Tibial artery (tissue), 1 donor: ENCODE measurements around a stretch of chr6.

GRCh38 chr6:34546416-34547322 lies 9.5 kb downstream of the SPDEF start:
- PRO-cap: no peak

GRCh38 chr6:34597604-34597989 lies 41.5 kb upstream of the SPDEF start:
- PRO-cap: no peak

GRCh38 chr6:34599823-34600713 lies 43.9 kb upstream of the SPDEF start:
- PRO-cap: no peak

DNA sequence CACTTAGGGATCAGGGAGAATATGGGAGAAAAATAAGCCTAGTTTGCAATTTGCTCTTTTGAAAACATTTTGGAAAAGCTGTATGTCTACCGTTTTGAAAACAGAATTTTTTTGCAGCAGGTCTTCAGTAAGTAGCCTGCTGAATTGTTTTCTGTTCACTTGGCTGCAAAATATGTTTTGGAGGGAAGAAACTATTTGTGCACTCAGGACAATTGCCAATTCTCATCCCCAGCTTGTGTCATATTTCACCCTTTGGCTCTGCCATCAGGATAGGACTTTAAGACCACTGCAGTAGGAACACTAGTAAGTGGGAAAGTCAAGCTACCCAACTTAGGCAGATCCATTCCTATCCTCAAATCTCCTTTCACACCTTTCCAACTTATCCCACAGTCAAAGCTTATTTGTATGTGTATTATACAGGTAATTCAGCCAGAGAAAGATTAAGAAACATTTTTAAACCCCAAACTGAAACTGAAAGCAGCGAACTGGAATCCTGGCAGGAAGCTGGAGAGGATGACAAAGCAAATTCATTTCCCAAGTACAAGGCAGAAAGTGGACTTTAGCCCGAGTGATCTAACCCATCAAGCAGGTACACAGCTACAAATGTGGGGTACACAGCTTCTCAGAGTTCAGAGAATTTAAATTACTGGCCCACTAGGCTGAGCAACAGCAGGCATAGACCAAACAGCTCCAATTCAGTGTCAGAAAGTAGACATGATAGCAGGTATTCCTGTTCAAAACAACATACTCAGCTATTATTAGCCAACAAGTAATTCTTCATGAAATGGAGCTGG lies 39.3 kb downstream of the ILRUN start:
- PRO-cap: no peak

GRCh38 chr6:34663647-34664236 lies 32.8 kb downstream of the ILRUN start:
- PRO-cap: bidirectional peak, plus-strand start at chr6:34664003, minus-strand start at chr6:34663825

DNA sequence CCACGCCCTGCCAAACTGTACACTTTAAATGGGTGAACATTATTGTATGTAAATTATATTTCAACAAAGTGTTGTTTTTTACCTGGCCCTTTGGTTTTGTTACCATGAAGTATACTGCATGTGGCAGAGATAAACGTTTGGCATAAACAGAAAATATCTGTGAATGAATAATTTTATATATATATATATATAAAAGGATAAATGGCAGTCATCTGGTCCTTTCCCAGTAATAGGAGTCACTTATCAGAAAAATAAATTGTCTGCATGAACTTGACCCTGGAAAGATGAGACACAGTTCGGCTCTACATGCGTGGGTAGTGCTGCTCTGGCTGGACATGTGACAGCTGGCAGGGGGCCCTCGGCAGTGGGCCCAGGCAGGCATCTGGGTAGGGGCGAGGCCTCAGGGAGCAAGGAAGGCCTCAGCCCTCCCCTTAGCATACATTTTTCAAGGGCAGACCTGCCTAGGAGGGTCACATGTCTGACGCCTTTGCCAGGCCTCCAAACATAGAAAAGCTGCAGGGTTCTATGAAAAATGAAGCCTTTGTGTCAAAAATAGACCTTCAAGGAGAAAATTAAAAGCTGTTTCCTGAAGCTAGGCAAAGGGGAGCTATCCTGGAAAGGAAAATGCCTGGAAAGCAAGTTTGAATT lies 12.7 kb upstream of the ILRUN start:
- PRO-cap: no peak

DNA sequence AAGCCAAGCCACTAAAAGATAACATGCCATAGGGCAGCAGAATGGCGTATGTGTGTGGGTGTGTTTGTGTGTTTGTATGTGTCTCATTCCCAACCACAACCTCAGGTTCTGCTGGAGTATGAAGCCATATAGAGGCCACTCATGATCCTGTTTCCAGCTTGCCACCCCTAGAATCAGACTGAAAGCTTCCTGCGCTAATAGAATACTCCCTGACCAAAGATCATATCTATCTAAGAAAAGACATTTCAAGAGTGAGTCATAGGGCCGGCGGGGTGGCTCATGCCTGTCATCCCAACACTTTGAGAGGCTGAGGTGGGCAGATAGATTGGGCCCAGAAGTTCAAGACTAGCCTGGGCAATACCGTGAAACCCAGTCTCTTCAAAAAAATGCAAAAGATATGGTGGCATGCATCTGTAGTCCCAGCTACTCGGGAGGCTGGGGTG lies 11.9 kb upstream of the SNRPC start:
- PRO-cap: no peak

DNA sequence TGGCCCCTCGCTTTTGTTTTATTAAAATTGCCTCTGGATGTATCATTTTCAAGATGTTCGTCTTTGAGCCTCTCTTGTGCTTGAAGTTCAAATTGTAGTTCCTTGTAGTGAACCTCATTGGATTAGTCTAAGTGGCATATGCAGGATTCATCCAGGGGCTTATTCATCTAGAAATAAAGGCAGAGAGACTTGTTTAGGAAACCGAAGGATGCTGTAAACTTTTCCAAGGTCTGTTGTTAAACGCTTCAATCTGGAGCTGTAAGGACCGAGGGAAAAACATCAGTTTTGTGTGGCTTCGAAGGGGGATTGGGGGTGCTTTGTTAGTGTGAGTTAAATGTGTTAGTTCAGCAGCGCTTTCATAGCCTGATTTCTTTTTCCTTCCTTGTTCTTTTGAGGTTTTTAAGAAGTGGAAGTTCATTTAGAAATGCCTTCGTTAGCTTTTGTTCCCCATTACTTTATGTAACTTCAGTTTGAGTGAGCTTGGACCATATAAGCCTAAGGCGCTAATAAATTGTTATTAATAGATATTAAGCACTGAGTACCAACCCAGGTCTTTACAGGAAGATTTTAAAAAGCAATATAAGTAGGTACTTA lies 1.4 kb downstream of the ANKS1A start:
- PRO-cap: no peak

DNA sequence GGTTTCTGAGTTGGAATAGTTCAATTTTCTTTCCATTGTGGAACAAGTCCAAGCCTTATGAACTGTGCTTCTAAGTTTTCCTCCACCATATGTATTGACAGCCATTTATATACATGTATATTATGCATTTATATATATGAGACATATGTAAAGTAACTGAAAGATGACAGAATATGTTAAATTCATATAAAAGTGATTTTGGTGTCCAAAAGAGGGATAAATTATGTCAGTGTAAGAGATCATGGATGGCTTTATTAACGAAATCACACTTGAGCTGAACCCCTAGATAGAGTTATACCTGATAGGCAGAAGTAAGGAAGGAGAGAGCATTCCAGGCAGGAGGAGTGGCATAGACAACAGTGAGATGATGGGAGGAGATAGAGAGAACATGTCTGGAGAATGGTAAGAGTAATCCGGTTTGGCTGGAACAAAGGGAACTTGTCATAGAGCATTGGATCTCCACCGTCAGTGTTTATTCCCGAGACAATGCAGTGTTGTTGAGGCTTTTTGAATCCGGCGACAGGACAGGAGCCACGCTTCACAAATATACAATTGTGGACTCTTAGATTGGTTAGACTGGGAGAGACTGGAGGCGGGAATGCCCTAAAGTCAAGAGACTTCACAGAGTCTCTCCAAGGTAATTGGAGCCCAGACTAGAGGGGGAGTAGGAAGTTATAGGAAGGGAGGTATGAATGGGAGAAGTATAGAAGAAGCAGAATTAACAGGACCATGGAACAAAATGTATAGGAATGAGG lies 119.7 kb downstream of the ANKS1A start:
- PRO-cap: no peak

GRCh38 chr6:35026122-35026681 lies 114.9 kb downstream of the TCP11 start:
- PRO-cap: no peak

- PRO-cap: no peak
These were observed 103.7 kb downstream of the TCP11 start for GRCh38 chr6:35037514-35037812.

DNA sequence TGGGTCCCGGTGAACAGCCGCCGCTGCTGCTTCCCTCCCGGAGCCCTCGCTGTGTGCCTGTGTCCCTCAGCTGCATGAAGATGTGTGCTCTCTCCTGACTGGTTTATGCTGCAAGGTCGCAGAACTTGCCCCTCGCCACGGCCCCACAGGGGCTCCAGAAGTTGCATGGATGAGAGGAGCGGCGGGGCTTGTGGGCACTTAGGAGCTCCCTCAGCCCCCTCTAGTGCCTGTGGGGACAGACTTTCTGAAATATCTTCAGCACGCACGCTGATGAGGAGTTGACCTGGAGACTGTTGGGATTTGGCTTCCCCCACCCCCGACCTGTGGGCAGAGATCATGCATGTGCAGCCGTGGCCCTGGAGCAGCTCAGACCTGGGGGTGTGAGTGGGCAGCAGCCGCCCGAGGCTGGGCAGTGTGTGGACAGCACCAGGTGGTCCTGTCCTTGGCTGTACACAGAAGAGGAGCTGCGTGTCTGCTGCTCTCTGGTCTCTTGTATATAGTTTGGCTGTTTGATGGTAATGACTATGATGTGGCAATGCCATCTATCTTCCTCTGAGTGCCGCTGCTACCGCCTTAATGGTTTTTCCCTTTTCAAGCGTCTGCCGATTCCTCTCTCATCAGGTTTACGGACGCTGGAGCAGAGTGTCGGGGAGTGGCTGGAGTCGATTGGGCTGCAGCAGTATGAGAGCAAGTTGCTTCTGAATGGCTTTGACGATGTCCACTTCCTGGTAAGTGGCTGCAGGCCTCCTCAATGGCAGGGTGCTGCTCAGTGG lies 81.4 kb downstream of the TCP11 start:
- PRO-cap: no peak

DNA sequence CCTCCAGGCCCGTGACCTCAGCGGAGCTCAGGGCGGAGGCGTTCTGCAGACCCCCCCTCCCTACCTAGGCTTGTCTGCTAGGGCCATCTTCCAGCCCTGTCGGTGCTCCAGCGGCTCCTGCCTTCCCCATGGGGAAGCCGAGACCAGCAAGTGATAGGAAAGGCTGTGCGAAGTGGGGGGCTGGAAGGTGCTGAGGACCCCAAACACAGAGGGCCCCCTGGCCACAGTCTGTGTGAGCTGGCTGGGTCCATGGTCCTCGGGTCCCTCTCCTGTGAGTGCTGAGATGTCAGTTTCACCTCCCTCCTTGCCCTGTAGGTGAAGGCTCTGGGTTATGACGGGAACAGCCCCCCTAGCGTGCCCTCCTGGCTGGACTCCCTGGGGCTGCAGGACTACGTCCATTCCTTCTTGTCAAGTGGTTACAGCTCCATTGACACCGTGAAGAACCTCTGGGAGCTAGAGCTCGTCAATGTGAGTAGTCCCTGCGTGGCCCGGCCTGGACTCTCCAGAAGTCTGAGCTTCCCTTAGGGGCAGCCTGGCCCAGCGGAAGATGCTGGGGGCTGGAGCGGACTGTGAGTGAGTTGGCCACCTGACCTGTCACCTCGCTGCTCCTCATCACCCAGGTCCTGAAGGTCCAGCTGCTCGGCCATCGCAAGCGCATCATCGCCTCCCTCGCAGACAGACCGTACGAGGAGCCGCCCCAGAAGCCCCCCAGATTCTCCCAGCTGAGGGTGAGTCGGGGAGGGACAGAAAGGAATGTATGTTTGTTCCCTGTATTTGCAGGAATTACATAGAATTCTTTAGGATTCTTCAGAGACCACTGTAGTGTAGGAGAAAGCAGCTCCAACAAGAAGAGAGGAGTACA lies 61.7 kb downstream of the TCP11 start:
- PRO-cap: no peak

- PRO-cap: no peak
These were observed 20.8 kb downstream of the SCUBE3 start for GRCh38 chr6:35234343-35235182.

DNA sequence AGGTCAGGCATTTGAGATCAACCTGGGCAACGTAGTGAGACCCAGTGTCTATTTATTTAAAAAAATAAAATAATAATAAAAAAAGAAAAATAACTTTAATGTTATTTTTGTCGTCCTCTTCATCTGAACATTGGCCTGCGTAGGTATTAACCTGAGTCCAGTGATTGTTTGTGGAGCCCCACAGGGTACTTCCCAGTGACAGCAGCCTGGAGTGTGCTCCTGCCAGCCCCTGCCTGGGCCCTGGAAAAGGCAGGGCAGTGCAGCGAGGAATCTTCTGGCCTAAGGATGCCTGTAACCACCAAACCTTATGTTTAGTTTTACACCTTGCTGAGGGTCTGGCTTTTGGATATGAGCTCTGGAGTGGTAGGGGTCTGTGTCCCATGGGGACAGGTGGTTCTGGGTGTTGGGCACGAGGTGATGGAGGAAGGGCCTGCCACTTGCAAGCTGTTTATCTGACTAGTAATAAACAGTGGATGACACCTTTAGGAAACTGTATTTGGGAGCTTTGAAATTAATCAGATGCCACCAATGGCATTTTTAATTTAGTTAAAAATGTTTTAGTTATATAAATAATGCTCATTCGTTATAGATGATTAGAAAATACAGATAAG lies 19.2 kb downstream of the PPARD start:
- PRO-cap: no peak

DNA sequence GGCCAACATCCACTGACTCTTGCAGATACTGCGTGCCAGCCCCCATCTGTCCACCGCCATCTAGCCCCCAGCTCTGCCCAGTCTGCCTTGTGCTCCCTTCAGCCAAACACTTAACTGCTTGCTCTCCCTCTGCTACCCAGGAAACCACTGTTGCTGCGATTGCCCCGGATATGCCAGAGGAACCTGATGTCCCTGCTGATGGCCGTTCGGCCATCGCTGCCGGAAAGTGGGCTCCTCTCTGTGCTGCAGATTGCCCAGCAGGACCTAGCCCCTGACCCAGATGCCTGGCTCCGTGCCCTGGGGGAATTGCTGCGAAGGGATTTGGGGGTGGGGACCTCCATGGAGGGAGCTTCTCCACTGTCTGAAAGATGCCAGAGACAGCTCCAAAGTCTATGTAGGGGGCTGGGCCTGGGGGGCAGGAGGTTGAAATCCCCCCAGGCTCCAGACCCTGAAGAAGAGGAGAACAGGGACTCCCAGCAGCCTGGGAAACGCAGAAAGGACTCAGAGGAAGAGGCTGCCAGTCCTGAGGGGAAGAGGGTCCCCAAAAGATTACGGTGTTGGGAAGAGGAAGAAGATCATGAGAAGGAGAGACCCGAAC lies 3.6 kb downstream of the FANCE start:
- PRO-cap: no peak

DNA sequence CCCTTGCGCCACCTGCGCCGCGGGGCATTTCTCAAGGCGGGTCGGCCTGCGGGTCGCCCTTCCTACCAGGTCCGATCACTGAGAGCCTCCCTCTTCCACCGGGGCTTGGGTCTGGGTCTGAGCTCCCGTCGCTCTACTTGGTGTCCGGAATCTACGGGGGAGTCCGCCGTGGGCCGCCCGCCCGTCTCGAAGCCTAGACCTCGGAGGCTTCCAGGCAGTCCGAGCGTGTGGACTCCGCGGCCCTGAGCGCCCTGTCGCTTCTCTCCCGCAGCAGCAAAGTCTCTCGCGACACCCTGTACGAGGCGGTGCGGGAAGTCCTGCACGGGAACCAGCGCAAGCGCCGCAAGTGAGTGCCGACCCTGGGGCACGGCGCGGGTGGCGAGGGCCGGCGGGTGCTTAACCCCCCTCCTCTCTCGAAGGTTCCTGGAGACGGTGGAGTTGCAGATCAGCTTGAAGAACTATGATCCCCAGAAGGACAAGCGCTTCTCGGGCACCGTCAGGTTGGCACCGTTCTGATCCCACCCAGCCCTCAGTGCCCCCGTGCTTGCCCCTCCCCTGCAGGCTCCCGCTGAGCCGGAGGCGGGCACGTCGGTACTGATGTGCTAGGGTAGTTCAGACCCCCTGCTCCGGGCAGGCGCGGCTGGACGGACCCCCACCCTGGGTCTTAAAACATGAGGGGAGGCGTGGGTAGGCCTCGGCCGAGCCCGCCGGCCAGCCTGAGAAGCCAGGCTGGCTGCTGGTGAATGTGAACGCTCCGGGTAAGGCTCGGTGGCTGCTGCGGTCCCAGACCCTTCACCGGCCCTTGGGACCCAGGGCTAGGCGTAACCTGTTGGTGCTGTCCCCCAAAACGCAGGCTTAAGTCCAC lies 559 bp downstream of the RPL10A start:
- PRO-cap: bidirectional peak, plus-strand start at position 345 of the sequence, minus-strand start at position 262 of the sequence

DNA sequence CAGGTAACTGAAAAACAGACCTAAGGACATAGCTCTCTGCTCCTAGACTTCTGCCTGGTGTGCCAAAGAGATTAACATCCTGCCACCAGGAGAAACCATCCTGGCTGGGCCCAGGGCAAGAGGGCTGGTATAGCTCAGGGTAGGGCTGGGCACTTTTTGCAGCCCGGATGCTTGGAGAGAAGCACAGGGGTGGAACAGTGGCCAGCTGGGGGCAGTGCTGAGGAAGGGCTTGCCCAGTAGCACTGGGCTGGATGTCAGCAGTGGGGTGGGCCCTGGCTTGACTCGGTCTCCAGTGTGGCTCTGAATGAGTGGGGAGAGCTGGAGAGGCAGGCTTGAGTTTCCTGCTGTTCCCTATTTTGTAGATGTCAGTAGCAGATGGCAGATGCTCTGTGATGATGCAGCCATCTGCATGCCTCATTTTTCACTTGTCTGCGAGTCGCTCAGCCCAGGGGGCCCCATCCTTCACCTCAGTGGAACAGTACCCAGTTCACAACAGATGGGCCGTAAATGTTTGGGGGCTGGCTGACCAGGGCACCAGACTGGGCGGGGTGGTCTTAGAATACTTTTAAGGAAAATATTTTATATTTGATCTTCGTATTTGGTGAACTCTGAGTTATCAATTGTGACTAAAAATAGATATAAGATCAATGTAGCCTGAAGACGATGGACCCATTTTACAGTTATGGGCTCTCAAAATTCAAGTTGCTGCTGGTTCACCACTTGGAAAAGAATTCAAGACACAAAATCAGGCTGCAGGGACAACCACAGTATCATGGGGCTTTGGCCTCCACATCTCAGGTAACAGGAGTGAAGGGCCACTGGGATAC lies 56.5 kb upstream of the TULP1 start:
- PRO-cap: unidirectional peak, minus-strand start at position 471 of the sequence

DNA sequence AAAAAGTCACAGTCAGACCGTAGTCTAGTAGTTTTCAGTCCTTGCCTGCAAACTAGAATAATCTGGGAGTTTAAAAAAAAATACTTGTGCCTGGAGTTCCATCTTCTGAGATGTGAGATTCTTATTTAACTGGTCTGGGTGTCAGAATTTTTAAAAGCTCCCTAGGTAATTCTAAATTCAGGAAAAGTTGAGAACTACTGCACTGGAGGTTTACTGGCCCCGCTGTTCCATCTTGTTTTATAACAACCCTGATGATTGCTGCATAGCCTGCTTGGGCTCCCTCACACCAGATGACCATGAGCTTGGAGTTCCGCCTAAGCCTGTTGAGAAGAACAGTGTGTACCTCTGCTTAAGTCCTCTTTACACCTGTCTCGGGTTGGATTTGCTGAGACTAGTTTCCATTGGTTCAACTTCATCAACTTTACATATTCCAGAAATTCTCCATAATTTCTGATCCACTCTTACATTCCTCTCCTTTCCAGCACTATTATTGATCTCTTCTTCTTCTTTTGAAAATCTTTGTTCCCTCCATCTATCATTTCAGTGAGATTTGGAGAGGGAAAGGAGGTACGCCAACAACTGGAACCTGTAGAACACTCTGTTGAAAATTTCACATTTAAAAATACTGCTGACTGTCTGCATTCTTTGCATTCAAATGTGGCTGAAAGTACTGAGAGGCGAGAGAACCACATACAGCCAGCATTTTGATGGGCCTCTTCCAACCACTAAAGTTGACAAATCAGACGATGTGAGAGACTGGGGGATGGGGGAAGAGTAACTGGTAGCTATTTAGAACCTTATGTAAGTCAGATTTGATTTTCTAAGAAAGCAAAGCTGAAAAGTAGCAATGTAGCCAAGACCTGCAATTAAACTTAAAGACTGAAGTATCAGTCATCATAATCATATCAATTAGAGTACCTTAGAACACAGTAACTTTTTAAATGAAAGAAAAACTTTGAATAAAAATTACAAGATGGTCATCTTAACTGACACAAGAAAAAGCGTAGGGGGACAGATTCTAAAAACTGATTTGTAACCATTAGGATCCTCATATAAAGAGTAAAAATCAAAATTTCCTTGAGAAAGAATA lies 77.6 kb downstream of the FKBP5 start:
- PRO-cap: unidirectional peak, minus-strand start at position 730 of the sequence

DNA sequence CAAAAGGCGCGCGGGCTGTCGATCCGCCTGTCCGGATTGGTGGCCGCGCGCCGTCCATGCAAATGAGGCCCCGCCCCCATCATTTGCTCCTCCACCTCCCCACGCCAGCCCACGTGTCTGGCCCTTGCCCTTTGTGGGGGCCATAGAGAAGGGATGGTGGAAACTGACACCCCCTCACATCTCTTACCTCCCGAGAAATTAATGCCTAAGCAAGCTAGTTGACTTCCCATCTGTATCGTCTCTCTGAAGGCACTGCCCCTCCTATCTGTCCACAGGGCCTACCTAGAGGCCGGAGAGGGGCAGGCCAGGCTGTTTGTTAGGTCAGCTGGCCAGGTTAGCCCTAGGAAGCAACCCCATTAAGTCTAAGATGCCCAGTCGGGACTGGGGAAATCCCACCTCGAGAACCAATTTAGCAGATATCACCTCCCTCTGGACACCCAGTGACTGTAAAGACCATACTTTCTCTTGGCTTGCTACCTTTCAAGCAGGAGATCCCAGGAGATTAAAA lies 366 bp upstream of the FKBP5 start:
- PRO-cap: bidirectional peak, plus-strand start at position 134 of the sequence, minus-strand start outside the sequence